Neural progenitor cell (in vitro differentiated cells): ENCODE measurements around the genes ADGRL3 and UGT2B28.

DNA sequence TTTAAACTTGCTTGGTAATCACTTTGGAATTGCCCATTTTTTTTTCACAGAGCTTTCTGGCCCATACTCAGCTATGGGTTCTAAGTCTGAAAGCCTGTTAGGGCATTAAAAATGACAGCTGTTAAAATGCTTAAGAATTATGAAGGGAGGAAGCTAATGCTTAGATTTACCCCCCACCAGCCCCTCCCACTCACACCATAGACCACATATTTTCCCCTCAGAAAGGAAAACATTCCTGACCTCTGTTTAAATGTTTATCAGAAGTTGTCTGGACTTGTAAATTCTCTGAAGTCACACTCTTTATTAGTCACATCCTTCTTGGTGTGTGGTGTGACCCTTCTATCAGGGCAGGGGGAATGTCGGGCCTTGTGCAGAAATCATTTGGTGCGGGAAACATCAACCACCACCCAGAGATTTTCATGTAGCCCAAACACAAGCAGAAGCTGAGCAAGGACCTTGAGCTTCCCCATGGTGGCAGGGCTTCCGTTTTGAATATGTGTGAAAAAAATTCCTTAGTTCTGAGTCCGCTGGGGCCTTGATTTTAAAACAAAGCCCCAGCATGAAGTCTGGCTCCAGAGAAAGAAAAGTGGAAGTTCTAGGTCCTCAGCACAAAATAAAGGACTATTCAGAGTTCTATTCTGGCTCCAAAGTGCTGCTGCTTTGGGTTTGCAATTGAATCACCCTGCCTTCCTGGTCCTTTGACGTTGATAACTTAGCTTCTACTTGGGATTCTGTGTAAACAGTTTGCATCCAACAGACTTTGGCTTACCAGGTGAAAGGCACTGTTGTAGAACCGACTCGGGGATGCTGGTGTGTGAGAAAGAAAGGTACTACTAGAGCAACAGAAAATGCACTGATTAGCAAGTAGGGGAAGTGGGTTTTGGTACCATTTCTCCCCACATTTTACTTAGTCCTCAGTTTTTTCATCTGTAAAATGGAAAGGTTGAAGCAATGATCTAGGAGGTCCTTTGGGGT is 28.7 kb downstream of the IGFBP7 start:
- RAMPAGE, long total RNA, result no peak

DNA sequence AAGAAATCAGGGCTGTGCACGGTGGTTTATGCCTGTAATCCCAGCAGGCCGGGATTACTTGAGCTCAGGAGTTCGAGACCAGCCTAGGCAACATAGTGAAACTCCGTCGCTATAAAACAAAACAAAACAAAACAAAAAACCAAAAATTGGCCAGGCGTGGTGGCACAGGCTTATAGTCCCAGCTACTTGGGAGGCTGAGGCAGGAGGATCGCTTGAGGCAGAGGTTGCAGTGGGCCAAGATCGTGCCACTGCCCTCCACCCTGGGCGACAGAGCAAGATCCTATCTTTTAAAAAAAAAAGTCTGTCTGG is 1.1 kb downstream of the IGFBP7 start:
- RAMPAGE, long total RNA, result no peak

GRCh38 chr4:61200243-61200816 is at the start of gene ADGRL3:
ADGRL3 (plus strand) TSS chr4:61200326.
- RAMPAGE, long total RNA, result no peak

GRCh38 chr4:61200817-61201177 is 671 bp downstream of the ADGRL3 start:
- RAMPAGE, long total RNA, result no peak

DNA sequence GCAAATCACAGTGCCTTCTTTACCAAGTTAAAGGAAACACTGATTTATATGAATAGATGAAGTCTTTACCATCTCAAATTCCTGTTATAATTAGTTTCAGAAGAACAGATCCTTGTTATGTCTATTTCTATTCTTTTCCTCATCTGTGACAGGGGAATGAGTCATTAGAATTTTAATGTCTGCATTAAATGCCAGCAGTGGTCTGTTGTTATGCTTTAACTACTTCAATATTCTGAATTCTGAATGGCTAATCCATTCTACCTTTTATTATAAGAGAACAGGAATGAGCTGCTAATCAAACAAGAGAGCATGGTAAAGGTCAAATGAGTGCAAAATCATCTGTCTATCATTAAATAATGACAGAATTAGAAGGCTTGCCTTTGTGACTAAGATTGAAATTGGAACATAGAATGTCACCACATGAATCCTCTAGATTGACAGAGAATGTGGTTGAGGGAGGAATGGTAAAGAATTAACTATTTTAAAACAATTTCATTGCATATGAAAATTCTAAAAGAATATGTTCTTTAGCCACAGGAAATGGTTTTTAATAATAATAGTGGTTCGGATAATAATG is 935.5 kb downstream of the ADGRL3 start:
- RAMPAGE, long total RNA, result no peak

DNA sequence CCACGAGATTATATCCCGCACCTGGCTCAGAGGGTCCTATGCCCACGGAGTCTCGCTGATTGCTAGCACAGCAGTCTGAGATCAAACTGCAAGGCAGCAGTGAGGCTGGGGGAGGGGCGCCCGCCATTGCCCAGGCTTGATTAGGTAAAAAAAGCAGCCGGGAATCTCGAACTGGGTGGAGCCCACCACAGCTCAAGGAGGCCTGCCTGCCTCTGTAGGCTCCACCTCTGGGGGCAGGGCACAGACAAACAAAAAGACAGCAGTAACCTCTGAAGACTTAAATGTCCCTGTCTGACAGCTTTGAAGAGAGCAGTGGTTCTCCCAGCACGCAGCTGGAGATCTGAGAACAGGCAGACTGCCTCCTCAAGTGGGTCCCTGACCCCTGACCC is 876.4 kb downstream of the TECRL start:
- RAMPAGE, long total RNA, result no peak

- RAMPAGE, long total RNA, result no peak
Measured at GRCh38 chr4:65668037-65668992, 2.0 kb downstream of the EPHA5 start.

GRCh38 chr4:67431627-67432881 is 113.2 kb downstream of the CENPC start:
- RAMPAGE, long total RNA, result no peak

- RAMPAGE, long total RNA, result no peak
Measured at GRCh38 chr4:67885531-67886253, 1.9 kb upstream of the TMPRSS11D start.

DNA sequence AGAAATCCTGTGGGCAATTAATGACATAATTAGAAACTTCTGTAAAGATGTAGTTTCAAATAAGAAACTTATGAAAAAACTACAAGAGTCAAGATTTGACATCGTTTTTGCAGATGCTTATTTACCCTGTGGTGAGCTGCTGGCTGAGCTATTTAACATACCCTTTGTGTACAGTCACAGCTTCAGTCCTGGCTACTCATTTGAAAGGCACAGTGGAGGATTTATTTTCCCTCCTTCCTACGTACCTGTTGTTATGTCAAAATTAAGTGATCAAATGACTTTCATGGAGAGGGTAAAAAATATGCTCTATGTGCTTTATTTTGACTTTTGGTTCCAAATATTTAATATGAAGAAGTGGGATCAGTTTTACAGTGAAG is 549 bp downstream of the UGT2B10 start:
- RAMPAGE, long total RNA, result no peak

DNA sequence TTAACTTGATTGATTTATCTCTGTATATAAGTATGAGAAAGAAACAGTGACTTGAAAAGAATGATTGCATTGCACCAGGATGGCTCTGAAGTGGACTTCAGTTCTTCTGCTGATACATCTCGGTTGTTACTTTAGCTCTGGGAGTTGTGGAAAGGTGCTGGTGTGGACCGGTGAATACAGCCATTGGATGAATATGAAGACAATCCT is at the start of gene UGT2B28:
Gene UGT2B28 (plus strand): TSS at position 54 of the 207 bp plus-strand sequence.
- RAMPAGE, long total RNA, result no peak

- RAMPAGE, long total RNA, result no peak
Measured at GRCh38 chr4:69555066-69555386, 59.3 kb upstream of the UGT2B4 start.

- RAMPAGE, long total RNA, result no peak
Measured at GRCh38 chr4:69825506-69825878, 34.5 kb downstream of the SULT1E1 start.

DNA sequence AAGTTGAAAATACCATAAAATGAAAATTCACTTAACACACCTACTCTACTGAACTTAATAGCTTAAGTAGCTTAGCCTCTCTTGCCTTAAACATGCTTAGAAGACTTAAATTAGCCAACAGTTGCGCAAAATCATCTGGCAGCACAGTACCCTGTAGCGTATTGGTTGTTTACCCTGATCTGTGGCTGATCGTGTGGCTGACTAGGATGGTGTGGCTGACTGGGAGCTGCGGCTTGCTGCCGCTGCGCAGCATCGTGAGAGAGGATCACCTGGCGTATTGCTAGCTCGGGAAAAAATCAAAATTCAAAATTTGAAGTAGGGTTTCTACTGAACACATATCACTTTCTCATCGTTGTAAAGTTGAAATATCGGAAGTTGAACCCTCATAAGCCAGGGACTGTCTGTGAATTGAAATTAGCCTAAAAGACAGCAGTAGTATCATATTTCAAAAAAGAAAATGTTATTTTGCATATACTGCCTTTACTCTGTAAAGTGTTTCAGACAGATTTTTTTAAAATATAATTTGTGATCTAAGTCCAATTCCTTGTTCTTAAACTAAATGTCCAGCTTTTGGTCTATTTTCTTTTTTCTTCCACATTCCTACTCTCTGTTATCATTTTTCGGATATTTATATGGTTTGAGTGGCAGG is 6.5 kb downstream of the RUFY3 start:
- RAMPAGE, long total RNA, result no peak

- RAMPAGE, long total RNA, result no peak
Measured at GRCh38 chr4:70903214-70903317, 897 bp downstream of the MOB1B start.

- RAMPAGE, long total RNA, result no peak
Measured at GRCh38 chr4:71230751-71232147, 44.2 kb downstream of the SLC4A4 start.

GRCh38 chr4:73139593-73140415 is 70.3 kb upstream of the COX18 start:
- RAMPAGE, long total RNA, result no peak

GRCh38 chr4:73148520-73149179 is 79.1 kb upstream of the COX18 start:
- RAMPAGE, long total RNA, result no peak

DNA sequence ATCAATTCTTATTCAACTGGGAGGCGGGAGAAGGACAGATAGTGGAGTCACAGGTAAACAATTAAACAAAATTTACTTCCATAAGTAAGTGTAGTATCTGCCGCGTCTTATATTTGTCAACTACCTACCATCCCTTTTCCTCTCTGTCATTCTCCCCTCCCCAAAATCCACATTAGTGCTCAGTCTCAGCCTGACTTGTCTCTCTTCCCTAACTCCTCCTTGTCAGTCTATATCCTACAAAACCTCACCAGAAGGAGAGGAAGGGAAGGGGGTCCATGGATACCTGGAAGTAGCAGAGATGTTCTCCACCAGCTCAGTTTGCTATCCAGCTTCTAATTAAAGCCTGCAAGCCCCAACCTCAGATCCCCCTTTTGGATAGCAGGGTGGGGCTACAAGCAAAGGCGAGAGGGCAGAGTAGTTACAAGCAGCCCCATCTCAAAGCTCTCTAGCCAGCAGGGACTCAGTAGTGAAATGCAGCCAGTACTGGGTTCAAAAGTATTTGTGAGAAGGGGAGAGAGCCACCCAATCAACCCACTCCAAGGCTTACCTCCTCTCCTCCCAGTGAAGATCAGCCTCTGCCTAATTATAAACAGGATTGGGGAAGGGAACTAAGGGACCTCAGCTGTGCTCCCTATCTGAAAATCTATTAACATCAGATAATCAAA is 82.8 kb upstream of the COX18 start:
- RAMPAGE, long total RNA, result no peak

- RAMPAGE, long total RNA, result no peak
Measured at GRCh38 chr4:73229338-73230066, 29.1 kb downstream of the ANKRD17 start.